SJCRH30 (cell line): ENCODE measurements around the gene ZNF503.

GRCh38 chr10:74190087-74190533 lies 39.1 kb downstream of the ADK start:
- RAMPAGE, long total RNA = no peak

DNA sequence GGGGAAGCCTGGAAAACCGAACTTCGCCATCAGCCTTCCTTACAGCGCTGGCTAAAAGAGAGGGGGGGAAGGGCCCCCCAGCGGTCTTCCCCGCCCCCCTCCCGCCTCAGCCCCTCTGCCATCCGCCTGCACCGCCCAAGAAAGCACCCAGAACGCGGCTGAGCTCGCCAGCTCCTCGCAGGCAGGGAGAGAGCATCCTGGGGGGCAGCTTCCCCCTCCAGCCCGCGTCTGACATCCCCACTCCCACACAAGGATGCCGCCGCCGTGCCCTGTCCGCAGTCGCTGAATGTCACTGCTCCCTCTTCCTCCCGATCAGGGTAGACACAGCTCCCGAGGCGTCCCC lies 1.6 kb upstream of the KAT6B start:
- RAMPAGE, long total RNA = no peak

DNA sequence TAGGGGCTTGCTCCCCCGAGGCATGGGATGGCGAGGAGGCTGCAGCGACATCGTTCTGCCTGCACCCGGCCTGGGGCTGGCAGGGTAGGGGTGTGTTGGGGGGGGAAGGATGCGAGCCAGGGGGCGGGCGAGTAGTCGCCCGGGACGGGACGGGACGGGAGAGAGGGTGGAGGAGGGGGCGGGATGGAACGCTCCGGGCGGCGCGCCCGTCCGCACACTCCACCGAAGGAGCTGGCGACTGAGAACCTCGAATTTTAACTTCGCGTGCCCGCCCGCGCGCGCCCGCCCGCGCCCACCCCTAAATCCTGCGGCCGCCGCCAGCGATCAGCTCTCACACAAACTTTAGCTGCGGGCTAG lies 650 bp upstream of the KAT6B start:
- RAMPAGE, long total RNA = no peak

GRCh38 chr10:74865729-74866295 lies 39.4 kb downstream of the KAT6B start:
- RAMPAGE, long total RNA = no peak

GRCh38 chr10:75007631-75008340 lies 65.7 kb downstream of the DUSP29 start:
- RAMPAGE, long total RNA = no peak

DNA sequence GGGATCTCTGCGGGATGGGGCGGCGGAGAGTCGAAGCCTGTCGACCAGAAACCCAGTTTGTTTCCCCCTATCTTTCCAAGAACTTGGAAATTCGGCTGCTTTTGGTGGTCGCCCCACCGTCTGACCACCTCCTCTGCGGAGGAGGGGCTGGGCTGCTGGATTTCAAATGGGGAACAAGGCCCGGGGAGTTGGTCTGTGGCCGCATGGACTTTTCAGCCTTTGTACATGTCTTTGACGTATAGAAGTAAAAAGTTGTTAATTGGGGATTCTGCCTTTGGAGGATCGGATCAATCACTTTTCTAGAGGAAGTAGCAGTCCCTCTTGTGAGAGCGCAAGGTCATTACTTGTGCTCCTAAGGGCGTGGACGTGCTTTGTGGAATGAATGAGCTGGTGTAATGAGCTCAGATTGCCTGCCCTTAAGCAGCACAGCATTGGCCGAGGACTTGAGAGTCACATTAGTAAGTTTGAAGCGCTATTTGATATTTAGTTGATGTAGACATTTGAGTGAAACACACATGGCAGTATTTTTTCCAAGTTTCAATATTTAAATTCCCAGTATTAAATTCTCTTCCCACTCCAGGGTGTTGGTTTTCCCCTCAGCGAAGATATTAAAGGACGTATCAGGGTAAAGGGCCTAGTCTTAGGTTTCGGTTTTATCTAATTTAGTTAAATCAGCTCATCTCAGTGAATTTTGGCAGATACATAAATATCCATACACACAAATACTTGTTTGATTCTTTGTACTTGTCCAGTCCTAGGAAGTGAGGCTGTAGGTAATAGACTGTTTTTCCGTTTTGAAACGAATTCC lies 810 bp downstream of the VDAC2 start:
- RAMPAGE, long total RNA = no peak

DNA sequence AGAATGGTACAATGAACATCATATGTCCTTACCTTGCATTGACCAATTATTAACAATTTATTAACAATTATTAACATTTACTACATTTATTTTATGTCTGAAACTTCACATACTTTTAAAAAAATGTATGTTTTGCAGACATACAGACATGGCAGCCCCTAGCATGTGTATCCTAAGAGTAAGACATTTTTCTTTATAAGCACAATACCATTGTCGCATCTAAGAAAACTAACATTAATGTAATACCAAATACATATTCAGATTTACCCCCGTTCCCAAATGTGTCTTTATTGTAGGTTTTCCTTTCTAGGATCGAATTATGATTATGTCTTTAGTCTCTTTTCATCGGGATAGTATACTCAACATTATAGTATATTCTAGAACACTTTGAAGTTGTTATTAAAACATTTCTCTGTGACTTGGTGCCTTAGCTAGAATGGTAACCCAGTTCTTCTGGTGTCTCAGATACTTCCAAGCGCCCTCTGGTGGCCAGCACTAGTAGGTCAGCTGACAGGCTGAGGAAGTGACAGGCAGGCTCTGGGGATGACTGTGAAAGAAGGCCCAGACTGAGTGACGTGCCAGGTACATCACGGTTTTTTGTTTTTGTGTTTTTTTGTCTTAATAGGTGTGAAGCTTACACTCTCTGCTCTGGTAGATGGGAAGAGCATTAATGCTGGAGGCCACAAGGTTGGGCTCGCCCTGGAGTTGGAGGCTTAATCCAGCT lies 5.3 kb downstream of the COMTD1 start:
- RAMPAGE, long total RNA = no peak

- RAMPAGE, long total RNA = no peak
These were observed 60.4 kb upstream of the COMTD1 start for GRCh38 chr10:75295880-75296917.

DNA sequence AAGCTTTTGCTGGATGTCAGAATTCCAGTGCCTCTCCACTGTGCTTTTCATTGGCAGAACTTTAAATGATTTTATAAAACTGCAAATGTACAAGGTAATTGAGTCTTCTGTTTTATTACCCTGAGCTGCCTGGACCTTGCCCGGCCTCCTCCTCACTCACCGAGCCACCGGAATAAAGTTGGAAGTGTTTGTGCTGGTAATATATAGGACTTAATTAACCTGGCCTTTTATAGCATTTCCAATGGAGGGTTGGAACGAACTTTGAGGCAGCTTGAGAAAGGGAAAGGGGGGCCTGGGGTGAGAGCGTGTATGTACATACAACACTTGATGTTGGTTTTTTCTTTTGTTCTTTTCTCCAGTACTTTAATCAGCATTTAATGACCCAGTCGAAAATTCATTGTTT lies 43.4 kb downstream of the ZNF503 start:
- RAMPAGE, long total RNA = no peak

GRCh38 chr10:75401699-75401832 lies at the start of gene ZNF503:
Gene ZNF503 (minus strand): TSS chr10:75401764.
- RAMPAGE, long total RNA = no peak

GRCh38 chr10:75632614-75633174 lies 201.3 kb downstream of the LRMDA start:
- RAMPAGE, long total RNA = no peak

GRCh38 chr10:76111689-76112929 lies 680.7 kb downstream of the LRMDA start:
- RAMPAGE, long total RNA = no peak

DNA sequence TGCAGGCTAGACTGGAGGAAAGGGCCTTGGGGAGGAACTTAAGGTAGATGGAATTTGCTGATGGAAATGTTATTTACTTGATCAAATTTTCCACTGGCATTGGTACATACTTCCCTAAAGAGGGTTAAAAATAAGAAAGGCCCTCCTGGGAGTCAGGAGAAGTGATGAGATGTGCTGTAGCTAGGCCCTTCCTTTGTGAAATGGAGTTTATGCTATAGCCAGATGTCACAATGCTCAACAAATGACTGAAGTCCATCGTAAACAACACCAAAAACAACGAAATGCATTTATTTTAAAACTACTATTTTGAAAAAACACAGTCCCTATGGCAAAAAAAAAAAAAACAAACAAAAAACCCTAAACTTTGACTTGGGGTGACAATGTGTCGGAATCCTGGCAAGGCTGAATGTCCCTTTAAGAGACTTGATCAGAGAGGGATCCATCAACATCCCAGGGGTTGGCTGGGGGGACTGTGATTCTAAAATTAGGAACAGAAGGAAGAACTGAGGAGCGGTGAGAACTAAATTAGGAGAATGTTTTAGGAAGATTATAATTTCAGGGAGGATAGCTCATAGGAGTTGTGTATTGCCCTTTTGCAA lies 706.1 kb downstream of the LRMDA start:
- RAMPAGE, long total RNA = no peak

DNA sequence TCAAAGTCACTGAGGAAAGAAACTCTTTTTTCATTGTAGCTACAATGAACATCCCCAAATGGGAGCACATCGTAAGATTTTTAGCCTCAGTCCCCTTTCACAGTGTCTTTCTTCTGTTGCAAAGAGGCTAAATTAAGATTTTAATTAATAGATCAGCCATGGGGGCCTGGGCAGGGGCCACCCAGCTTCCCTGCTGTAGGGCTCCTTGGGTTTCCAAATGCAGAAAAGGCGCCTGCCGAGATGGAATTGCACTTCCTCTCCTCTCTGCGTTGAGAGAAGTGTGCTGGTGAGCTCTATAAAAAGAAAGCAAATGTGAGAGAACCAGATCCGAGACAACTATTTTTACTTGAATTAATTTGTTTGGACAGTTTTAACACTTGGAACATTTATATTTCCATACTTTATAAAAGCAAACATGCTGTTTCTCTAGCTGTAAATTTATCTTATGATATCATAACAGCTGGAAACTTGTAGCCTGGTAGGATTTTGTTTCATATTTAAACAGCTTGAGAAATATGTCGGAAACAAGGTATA lies 998.3 kb downstream of the LRMDA start:
- RAMPAGE, long total RNA = no peak

- RAMPAGE, long total RNA = no peak
These were observed 250.9 kb downstream of the KCNMA1 start for GRCh38 chr10:77386562-77387224.

GRCh38 chr10:77506898-77507894 lies 130.4 kb downstream of the KCNMA1 start:
- RAMPAGE, long total RNA = no peak

DNA sequence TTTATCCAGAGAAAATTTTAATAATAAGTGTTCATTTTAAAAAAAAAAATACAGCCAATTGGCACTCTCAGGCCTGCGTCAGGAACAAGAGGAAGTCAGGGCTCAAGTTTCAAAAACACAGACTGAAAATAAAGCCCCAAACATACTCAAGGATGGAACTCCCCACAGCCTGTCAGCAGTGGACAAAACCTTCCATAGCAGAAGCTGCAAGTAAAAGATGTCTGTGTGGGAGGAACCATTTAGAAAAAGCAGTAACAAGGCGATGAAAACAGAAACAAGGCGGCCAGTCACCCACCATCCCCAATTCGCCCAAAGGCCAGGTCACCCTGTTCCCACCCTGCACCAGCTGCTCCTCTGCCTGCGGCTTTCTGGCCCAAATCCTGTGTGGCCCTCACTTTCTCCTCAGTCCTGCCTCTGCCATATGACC lies 27.9 kb downstream of the KCNMA1 start:
- RAMPAGE, long total RNA = no peak

DNA sequence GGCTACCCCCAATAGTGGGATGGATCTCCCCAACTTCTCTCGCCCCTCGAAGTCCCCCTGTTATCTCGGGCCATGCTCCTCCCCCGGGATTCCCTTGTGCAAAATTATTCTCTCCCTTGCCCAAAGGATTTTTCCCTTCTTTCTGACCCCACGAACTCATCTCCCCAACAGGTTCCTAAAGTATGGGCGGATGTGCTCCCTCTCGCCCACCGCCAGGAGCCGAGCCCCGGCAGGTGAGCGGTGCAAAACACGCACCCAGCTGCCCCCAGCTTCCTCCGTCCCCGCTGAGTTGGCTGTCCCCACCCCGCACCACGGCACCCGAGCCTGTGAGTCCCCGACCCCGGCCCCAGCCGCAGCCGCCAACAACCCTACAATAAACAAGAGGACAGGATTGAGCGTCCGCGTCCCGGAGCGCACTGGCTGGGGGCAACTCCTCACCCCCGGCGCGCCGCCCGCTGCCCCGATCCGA lies 935 bp downstream of the KCNMA1 start:
- RAMPAGE, long total RNA = no peak

DNA sequence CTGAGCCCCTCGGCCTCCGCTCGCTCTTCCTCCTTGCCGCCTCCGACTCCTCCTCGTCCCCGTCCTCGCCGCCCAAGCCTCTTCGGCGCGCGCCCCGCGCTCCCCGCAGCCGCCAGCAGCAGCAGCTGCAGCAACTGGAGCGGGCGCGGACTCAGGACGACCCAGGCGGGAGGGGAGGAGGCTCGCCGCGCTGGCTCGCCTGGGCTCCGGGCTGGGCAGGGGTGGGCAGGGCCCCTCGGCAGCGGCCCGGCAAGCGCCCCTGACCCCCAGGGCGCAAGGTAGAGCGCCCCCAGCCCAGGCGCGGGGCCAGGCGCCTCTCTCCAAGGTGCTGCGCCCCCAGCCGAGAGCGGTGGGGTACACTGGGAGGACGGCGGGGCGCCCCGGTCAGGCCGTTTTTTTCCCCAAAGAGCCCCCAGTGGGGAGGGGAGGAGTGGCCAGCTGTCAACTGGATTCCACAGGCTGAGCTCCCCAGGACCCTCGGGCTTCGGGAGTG lies 784 bp upstream of the KCNMA1 start:
- RAMPAGE, long total RNA = no peak

DNA sequence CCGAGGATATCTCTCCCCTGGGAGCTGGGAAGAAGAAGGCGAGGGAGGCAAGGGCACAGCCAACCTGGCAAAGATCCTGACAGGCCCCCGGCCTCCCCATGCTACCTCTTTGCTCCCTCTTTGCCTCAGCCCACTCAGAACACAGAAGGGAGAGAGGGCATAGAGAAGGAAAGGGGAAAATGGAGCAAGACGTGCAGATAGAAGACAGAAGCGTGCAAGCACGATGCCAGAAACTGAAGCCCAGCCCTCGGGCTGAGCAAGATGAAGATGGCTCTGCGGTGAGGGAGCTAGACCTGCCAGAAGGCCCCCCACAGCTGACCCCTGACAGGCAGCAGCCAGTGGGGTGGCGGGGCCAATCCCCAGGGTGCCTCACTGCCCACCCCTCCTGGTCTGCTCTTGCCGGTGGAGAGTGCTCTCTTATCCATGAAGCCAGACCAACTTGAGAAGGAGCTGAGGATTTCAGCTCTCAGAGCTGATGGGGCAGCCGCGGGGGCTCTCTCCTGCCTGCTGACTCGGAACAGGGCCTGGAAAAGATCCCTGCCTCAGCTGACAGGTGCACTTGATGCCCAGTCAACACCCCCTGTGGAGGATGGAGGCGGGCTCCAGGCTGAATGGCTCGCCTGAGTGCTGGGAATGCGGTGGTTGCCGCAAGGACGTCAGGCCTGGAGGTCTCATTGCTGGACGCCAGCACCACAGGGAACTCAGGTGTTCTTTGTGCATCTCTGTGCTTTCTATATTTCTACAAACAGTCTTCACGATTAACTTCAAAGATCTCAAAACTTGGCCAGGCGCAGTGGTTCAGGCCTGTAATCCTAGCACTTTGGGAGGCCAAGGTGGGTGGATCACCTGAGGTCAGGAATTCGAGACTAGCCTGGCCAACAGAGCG lies 87.9 kb downstream of the DLG5 start:
- RAMPAGE, long total RNA = no peak